ENCODE measurements around a stretch of chr6.

GRCh38 chr6:13644463-13644908, 29.4 kb downstream of the NOL7 start:
- RRBS = no CpG with 5 or more reads among the region's 6 CpGs

DNA sequence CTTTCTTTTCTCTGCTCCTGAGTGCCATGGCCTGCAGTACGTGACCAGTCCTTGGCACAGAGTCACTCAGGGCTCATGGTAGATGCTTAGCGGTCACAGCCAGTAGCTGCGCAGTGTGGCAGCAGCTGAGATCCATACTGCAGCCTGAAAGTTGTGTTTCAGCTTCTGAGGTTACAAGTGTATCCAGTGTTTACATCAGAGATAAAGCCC, 762 bp upstream of the RNF182 start:
- RRBS = no CpG with 5 or more reads among the region's 3 CpGs

DNA sequence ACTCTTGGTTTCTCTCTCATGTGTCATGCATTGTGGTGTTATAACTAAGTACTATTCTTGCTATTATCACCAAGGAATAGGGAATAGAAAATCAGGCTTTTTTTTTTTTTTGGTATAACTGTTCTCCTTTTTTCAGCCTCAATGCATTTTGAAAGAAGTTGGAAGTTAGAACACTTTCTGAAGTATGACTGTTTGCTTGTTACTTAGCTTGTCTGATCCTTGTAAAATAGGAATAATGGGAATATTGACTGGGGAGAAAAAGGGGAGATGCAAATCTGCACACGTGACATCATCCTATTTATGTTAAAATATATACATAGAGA, 26.1 kb upstream of the CD83 start:
- RRBS = no CpG with 5 or more reads among the region's 1 CpG

- RRBS = no CpG with 5 or more reads among the region's 2 CpGs
Measured at GRCh38 chr6:14656302-14656714, 538.7 kb downstream of the CD83 start.

DNA sequence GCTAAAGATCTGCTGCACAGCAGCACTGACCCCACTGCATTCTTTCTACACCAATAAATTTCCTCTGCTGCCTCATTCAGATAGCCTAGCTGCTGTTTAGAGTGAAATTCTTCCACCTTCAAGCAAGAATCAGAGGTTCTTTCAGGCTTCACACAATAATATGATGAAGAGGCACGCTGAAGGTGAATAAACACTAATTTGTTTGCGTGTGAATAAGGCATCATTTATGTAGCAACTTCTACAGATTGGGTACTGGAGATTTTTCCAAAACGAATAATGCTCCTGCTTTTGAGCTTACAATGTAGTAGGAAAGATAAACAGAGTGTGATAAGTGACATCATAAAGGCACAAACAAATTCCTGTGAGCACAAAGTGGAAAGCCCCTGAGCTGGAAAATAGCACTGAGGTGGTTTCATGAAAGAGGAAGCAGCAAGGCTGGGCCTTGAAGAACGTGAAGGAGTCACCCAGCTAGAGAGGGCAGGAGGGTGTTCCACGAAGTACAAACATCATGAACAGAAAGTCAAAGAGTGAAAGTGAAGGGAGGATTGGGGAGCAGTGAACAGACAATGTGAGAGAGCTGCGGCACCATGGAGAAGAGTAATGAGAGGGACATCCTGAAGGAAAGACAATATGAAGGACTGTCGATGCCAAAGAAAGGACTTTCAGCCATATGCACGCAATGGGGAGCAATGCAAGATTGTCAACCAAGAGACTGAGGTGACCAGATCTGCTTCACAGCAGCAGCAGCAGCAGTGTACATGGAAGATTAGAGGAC, 543.5 kb downstream of the CD83 start:
- RRBS = no CpG with 5 or more reads among the region's 8 CpGs

GRCh38 chr6:14719111-14719806, 526.6 kb upstream of the JARID2 start:
- RRBS = no CpG with 5 or more reads among the region's 9 CpGs

GRCh38 chr6:14722749-14723287, 523.1 kb upstream of the JARID2 start:
- RRBS = no CpG with 5 or more reads among the region's 9 CpGs

DNA sequence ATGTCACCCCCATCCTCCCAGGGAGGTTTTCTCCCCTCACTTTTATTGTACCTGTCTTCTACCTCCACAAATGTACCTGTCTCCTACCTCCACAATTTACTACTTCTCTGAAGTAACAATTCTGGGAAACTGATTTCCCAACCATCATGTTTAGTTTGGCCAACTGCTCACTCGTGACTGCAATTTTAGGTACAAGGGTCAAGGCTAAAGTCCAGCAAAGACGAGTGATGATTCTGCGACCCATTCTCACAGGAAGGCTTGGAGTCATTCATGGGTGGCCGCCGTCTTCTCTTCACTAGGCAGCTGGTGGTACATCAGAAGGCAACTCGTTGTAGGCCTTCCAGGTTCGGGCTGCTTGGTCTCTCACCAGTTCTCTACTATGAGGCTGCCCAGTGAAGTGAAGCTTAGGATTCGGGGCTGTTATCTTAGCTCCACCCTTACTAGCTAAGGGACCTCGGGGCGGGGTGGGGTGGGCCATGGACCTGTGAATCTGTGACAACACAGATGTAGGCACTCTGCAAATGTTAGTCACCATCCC, 483.7 kb upstream of the JARID2 start:
- RRBS = no CpG with 5 or more reads among the region's 10 CpGs

GRCh38 chr6:14782946-14783327, 462.9 kb upstream of the JARID2 start:
- RRBS = no CpG with 5 or more reads among the region's 6 CpGs

- RRBS = no CpG with 5 or more reads among the region's 7 CpGs
Measured at GRCh38 chr6:14841976-14842351, 403.9 kb upstream of the JARID2 start.

DNA sequence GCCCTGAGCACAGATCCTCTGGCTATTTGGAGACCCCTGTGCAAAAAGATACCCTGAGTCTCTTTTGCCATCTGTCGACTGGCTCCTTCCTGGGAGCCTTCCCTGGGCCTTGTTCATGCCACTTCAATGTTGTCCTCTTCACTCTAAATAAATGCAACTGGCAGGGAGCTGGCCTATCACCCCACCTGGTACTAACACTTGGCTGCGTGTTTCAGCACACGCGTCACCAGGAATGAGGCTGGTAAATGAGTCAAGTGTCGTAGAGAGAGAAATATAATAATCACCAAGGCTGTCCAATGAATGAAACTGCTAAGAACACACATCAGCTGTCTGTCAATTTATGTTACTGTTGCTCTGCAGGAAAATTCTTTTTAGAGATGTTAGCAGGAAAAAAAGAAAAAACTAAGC, 374.6 kb upstream of the JARID2 start:
- RRBS = no CpG with 5 or more reads among the region's 5 CpGs

DNA sequence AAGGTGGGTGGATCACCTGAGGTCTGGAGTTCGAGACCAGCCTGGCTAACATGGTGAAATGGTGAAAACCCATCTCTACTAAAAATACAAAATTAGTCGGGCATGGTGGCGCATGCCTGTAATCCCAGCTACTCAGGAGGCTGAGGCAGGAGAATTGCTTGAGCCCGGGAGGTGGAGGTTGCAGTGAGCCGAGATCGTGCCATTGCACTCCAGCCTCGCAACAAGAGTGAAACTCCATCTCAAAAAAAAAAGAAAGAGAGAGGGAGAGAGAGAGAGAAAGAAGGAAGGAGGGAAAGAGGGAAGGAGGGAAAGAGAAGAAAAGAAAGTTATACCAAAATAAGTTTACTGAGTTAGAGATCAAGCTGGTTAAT, 341.3 kb upstream of the JARID2 start:
- RRBS = no CpG with 5 or more reads among the region's 7 CpGs

GRCh38 chr6:15148140-15148814, 97.6 kb upstream of the JARID2 start:
- RRBS = no CpG with 5 or more reads among the region's 8 CpGs

DNA sequence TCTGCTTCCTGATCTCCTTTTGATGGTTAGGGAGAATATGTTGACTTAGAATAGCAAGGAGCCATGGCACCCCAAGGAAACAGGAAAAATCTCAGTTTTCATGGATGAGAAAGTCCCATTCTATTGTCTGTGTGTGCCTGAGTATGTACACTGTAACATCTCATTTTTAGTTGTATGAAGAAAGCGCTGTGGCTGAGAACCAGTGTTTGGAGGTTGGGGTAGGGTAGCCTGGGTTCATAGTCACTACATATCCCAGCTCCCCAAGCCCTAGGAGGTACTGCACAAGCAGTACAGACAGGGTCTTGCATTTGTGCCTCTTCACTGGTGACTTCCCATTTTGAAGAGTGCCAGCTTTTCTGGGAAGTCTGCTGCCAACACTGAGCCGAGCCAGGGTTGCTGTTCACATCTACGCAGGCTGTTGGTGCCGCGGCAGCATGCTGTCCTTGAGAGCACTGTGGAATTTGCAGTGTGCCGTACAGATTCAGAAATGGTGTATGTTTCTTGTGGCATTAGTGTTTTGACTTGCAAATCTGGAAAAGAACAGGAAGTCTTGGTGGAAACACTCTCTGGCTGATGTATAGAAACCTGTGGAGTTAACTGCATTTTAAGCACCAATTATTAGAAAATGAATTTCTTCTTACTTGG, 67.4 kb downstream of the JARID2 start:
- RRBS = no CpG with 5 or more reads among the region's 6 CpGs

DNA sequence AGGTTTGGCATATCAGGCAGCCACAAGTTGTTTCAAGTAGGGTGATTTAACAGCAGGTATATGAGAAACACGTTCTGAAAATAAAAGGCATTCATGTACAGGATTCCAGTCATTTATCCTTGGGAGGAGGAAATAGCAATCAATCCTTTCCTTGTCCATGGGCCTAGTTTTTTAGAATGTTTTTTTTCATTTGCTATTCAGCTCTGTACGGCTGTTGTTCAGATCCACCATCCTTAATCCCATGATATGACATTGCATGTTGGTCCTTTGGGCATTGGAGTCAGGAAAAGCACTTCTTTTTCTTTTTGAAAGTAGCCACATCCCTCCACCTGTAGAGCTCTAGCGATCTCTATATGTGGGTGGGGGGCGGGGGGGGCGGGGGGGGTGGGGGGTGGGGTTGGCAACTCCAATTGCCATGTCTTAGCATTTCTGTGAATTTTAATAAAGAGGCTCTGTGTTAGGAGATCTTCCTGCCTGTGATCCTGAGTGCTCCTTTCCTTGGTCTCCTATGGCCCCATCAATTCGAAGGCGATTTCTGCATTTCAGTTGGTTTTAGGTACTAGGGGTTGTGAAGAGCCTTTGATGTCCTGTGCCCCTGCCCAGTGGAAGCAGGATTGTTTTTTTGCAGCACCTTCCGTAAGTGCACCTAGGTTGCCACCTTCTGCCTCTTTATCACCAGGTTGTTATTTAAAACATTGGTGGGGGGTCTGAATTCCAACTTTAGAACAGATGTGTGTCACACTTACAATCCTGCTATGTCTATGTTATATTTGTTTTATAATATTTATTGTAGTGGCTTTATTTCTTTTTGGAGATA, 120.5 kb downstream of the JARID2 start:
- RRBS = no CpG with 5 or more reads among the region's 8 CpGs

DNA sequence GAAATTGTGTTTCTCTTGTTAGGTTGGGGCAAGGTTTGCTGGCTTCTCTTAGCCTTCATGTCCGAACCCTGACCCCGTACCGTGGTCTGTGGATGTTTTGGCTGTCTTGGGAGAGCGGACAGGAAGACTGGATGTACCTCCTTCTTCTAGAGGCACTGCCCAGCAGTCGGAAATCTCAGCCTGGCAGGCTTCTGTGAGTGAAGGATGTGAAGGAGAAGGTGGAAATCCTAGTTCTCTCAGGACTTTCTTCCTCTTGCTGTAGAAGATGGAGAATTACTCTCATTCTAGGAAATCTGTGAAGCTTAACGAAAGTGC, 125.8 kb downstream of the JARID2 start:
- RRBS = no CpG with 5 or more reads among the region's 6 CpGs

- RRBS = 30% methylated on average over 3 of the region's 14 CpGs
Measured at GRCh38 chr6:15400581-15401240, 154.8 kb downstream of the JARID2 start.

GRCh38 chr6:15425768-15426889, 180.3 kb downstream of the JARID2 start:
- RRBS = no CpG with 5 or more reads among the region's 11 CpGs

DNA sequence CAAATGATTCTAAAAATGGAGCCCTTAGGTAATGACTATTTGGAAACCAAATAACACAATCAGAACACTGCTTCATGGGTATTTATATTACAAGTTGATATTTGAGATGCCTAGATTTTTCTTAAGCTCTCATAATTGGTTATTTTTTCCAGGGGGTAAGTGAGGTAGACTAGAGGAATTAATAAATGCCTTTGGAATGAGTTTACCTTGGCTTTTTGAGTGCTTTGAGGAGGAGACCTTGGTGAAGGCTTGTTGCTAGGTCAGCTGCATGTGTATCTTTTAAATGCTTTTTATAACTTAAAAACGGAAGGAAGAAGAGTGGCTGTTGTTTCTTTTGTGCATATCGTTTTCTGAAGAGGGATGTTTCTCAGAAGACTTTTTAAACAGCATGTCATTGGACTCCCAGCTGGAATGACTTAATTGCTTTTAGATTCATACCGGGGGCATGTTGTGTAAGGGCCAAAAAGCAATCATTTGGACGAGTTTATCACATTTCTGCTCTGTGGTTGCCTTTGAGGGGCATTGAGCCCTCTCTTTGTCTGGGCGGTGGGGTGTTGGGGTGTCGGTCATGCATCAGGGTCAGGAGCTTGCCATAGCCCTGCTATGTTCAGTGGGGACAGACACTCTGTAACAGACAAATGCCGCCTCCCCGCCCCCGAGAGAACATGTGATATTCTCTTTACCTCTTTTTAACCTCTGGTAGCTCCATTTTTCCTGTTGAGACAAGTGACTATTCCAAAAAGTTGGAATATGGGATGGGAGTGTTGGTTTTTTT, 185.9 kb downstream of the DTNBP1 start:
- RRBS = no CpG with 5 or more reads among the region's 9 CpGs

DNA sequence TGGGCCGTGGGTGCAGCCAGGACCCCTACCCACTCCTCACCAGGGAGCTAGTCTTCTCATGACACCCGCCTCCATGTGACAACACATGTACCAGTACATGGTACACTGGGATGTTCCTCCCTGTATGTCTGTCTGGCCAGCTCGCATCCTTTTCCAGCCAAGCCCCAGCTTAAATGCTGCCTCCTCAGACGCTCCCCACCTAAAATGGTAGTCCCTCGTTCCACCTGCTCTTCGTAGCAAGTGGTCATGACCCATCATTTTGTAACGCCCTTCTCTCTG, 162.4 kb downstream of the DTNBP1 start:
- RRBS = no CpG with 5 or more reads among the region's 7 CpGs

Data from mononuclear cell (primary cell).